H7 (cell line): ENCODE measurements around the gene CR2.

- RAMPAGE, long total RNA: no peak
These were observed 11.4 kb downstream of the C1orf116 start for GRCh38 chr1:207021216-207021541.

DNA sequence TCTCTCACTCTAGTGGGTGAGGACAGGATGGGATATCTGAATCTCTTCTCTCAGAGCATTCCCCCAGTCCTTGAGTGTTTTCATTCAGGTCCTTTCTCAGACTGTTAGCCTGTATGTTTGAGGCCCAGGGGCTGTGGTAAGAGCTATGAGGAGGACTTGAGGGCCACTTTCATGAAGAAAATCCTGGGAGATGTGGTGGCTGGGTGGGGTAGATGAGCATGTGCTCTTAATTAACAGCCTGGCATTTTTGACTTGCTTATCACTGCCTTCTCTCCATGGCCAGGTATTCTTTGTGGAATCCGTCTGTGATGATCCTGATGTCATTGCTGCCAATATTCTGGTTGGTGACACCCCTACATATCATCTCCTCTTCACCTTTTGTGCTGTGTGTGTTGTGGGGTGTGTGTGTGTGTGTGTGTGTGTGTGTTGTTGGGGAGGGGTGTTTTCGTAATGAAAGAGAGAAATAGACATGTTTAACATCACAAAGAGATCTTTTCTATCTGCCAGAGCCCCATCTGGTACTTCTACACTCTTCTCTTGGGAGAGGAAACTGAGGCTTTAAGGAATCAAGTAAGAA, 10.5 kb downstream of the PFKFB2 start:
- RAMPAGE, long total RNA: no peak

GRCh38 chr1:207107550-207108032, 3.6 kb downstream of the C4BPA start:
- RAMPAGE, long total RNA: no peak

- RAMPAGE, long total RNA: no peak
These were observed 102.4 kb upstream of the CD55 start for GRCh38 chr1:207218974-207219570.

GRCh38 chr1:207414574-207415212, 39.4 kb upstream of the CR2 start:
- RAMPAGE, long total RNA: no peak

- RAMPAGE, long total RNA: no peak
These were observed at the start of gene CR2 for GRCh38 chr1:207453933-207455058. TSS of gene CR2 (plus strand) at chr1:207454328.

DNA sequence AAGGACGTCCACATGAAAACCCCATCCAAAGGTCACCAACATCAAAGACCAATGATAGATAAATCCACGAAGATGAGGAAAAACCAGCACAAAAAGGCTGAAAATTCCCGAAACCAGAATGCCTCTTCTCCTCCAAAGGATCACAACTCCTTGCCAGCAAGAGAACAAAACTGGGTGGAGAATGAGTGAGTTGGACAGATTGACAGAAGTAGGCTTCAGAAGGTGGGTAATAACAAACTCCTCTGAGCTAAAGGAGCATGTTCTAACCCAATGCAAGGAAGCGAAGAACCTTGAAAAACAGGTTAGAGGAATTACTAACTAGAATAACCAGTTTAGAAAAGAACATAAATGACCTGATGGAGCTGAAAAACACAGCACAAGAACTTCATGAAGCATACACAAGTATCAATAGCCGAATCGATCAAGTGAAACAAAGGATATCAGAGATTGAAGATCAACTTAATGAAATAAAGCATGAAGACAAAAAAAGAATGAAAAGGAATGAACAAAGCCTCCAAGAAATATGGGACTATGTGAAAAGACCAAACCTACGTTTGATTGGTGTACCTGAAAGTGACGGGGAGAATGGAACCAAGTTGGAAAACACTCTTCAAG, 55.4 kb upstream of the CR1L start:
- RAMPAGE, long total RNA: no peak

DNA sequence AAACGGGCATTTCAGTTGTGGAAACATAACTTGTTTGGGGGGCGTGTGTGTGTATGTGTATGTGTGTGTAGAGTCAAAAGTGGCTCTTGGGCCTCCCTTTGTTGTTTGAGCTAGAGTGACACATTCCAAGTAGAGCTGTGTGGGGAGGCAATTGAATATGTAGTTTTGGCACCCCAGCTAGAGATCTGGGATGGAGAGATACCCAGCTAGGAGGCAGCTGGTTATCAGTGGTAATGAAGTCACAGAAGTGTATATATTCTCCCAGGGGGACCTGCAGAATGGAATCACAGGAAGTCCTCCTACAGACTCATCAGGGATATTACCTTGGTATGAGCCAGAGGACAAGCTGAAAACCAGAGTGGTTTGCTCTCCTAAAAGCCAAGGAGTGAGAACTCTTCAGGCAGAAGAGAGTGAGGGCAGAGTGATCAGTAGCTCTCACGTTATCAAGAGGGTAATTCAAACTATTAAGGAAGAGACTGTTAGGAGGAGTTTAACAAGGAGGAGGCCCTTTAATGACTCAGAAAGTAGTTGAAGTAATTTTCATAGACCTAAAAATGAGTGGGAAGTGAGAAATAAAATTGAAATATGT, 5.1 kb downstream of the CR1L start:
- RAMPAGE, long total RNA: no peak

DNA sequence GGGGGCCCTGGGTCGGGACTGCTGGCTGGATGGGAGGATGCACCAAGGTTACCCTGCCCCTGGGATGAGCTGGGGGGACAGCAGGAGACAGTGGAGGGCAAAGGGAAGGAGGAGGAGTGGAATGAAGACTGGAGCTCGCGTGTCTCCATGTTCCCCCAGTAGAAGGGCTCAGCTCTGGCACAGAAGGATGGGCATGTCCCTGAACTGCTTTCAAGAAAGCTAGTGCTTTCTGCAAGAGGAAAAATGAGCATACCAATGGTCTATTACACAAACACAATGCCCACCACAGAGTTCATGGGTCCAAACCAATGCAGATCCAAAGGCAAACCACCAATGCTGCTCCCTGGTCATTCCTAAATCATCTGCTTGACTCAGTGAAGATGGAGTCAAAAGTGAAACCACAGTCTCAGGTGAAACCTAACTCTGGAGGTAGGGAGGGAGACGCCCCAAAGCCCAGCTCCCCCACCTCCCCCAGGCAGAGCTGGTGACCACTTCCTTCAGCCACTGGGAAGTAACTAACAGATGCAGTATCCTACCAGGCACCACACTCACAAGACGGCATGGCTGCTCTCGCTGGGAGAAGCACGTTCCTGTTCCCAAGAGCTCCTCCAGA, 55.0 kb downstream of the CD46 start:
- RAMPAGE, long total RNA: no peak

GRCh38 chr1:207811849-207812865, 60.3 kb downstream of the CD46 start:
- RAMPAGE, long total RNA: no peak

- RAMPAGE, long total RNA: no peak
These were observed 70.3 kb downstream of the CD46 start for GRCh38 chr1:207822112-207822547.

DNA sequence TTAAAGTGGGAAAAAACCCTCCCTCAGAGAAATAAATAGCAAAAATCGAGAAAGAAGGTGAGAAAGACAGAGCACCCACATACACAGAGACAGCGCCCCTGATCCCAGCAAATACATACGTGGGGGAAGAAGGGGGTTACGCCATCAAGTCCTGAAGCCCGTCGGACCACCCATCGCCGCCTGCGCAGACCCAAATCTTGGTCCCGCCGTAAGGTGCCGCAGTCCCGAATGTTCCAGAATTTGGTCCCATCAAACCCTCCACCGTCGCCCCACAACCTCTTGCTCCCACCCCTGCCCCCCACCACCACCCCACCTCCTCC, 71.6 kb downstream of the CD46 start:
- RAMPAGE, long total RNA: no peak

DNA sequence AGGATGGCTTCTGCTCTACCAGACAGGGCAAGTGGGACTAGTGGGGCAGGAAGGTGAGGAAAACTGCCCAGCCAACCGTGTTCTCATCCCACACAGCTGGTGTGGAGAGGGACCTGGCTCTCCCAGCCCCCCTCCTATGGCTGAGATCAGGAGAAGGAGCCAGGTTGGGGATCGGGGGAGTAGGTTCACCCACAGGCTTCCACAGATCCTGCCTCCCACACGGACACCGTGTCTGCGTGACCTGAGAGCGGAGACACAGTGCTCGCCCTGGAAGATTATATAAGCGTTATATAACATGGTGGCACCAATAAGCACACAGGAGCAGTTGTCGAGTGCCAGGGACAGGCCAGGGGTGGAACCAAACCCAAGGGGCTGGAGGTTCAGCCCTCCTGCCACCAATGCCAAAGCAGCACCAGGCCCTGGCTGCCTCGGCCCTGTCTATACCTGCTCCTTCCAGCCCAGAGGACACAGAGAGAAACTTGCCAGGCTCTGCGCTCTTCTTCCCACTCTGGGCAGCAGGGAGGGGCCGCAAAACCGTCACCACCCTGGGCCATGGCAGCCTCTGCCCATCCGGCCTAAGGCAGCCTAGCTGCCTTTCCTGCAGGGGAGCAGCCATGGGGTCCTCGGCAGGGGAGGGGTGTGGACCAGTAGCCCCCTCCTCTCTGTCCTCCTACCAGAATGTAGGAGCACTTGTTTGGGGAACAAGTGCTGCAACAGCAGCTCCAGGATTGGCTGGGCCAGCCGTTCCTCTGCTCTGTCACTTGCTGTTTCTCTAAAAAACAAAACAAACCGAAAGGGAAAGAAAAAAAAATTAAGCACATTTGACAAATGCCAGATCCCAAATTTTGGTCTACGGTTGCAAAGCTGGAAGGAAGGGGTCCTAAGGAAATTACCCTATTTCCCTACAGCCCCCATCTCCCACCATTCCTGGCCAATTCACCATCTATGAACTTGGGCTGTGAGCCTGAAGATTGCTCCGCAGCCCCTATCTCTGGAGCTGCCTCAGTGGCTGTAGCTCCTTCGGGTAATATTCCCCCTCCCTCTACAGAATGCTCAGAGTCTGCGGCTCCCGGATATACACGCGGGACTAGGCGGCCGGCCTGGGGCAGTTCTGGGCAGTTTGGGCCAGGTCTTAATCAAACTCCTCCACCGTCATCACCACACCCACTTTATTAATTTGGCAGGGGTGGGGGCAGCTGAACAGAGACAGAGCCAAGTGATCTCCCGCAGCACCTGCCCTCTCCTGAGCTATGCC, 43.2 kb downstream of the CD34 start:
- RAMPAGE, long total RNA: no peak

- RAMPAGE, long total RNA: no peak
These were observed 41.1 kb downstream of the CD34 start for GRCh38 chr1:207869758-207870201.

DNA sequence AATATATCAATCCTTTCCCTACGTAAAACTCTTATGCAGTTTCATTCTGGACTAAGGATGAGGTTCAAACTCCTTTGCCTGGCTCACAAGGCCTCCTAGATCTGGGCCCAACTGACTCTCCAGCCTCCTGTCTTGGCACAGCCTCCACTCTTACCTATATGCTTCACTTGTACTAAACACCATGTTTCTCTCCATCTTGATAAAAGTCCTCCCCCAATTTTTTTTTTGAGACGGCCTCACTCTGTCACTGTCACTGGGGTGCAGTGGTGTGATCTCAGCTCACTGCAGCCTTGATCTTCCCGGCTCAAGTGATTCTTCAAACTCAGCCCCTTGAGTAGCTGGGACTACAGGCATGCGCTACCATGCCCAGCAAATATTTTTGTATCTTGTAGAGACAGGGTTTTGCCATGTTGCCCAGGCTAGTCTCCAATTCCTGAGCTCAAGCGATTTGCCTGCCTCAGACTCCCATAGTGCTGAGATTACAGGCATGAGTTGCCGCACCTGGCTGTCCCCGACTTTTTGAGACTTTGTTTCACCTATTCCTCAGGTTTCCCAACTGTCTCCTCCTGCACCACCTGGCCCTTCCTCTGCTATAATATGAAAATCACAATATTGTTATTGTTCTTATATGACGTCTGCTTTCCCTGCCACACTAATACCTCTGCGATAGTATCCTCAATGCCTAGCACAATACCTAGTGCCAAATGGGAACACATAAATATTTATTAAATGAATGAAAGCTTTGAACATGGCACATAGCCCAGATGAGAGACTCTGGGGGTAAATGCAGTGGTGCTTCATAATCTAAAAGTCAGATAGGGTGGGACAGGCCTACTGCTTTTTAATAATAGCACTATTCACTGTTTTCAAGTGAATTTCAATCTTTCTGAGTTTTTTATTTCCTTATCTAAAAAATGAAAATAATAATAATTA, 39.6 kb downstream of the CD34 start:
- RAMPAGE, long total RNA: no peak

DNA sequence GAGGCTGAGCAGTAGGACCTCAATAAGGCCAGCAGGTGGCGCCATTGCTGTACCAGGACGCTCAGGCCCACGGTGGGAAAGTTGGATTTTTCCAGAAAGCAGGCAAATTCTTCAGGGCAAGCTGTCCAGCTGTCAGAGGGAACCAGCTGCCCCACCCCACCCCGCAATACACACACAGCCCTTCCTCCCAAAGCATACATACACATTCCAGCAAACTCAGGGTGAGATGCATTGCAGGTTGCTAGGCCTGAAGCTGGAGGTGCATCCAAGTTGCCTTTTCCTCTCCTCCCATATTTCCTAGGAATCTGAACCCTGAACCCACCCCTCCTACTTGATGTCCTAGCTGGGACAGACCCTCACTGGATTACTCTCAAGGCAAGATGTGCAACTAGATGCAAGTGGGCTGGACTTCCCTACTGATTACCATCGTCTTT, 25.7 kb downstream of the CD34 start:
- RAMPAGE, long total RNA: no peak

DNA sequence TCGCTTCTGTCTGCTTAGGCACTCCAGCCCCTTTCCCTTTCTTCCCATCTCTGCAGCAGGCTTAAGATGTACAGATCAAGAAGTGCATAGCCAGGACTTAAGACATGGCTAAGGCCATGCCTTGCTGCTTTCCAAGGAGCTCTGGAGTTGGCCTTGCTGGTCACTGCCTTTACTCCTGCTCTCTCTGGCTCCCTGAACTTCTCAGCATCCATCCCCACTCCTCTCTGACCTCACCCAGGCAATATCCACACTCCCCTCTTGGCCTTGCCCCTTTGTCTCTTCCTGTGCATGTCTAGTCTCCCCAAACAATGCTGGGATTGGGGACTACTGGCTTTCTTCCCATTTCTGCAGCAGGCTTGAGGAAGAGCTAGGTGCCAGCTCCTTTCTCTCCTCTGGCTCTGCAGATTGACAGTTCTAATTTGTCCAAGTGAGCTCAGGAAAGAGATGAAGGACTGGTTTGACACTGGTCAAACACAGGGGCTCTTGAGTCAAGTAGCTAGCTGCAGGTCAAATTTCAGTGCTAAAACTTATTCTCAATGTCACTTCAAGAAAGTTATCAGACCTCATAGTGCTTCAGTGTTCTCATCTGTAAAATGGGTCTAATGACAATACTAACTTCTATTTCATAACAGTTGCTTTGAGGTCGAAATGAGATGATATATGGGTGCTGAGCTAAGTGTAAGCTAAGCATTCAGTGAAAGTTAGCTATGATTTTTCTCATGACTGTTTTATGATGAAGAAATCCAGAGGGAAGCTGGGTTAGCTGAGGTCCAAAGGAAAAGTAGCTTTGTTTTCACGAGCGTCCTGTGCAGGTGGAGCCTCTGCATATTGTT, 159.4 kb upstream of the CD34 start:
- RAMPAGE, long total RNA: no peak

GRCh38 chr1:208192130-208192577, 52.0 kb downstream of the PLXNA2 start:
- RAMPAGE, long total RNA: no peak

- RAMPAGE, long total RNA: no peak
These were observed 37.7 kb downstream of the PLXNA2 start for GRCh38 chr1:208206315-208206960.

DNA sequence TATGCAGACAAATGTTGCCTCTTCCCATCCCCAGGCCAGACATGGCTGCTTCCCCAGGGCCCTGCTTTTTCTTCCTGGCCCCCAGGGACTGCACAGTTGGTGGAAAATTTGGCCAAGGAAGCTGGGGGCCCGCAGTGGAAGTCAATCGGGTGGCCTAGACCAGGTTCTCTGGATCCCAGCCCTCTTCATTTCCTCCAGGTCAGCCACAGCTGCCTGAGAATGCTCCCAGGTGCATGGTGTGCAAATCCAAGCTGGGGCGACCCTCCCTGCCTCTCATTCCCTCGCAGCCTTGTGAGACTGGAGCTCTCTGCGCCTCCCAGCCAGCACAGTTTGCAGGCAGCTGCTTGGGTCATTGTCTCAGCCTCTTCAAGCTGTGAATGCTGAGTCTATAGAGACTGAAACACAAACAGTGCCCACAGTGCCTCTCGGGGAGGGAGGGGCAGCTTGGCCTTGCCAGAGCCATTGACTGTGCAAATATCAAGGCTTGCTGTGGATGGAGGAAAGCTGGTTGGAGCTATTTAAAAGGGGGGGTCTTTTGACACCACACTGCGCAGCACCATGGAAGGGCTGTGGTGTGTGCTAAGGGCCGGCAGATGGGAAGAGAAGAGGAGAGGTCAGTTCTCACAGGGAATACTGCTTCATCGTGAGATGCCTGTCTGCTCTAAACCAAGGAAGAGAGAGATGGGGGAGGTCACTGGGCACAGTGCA, 10.7 kb downstream of the PLXNA2 start:
- RAMPAGE, long total RNA: no peak